SJSA1 (cell line): ENCODE measurements around the gene ROBO1.

- RAMPAGE, long total RNA = no peak
Observed at GRCh38 chr3:73608062-73608492, 16.7 kb downstream of the PDZRN3 start.

DNA sequence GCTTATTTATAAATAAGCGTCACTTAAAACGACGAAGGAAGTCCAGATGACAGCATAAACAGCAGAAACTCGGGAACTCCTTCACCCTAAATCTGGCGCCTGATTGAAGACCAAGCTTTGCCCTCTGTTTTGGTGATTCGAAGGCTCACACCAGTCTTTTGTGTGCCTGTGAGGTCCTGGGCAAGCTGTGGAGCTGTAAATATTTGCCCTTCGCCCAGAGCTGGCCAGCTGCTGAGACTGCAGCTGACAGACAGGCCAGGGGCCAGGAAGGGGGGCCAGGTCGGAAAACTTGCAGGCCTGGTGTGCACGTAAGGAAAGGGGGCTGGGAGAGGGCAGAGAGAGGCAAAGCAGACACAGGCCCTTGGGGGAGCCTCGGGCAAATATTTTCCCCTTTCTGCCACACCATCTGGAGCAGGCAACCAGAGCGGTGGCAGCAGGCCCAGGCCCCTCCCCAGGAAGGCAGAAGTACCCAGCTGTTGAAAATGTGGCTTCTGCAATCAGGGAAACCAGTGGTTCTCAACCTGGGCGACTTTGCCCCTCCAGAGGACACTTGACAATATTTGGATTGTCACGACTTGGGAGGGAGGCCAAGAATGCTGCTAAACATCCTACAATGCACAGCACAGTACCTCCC is 2.6 kb downstream of the PDZRN3 start:
- RAMPAGE, long total RNA = no peak

GRCh38 chr3:73623723-73624011 is 1.1 kb downstream of the PDZRN3 start:
- RAMPAGE, long total RNA = no peak

DNA sequence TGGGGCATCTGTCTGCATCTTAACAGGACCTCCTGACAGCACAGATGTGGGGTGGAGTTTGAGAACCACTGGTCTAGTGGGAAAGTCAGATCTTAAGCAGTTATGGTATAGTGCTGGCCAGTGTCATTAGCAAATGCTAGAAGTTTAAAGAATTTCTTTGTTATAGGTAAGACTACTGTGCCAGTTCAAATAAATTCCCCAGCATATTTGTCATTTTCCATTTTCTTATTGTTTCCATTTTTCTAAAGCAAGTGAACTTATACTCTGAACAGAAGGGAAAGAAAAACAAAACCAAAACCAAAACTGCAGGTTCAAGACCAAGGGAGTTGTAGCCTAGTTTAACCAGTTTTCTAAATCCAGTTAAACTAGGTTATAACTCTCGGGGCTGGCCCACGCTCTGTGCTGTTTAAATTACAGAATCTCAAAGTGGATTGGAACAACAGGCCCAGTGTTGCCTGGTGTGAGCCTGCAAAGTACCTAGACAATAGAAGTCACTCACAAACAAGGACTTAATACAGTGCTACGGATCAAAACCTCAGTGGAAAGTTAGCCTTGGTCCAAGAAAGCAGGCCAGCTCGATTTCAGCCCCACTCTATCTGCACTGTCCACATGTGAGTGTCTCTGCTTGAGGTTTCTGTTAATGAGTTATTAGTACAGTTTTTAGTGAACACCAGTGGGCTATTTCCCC is 93.5 kb upstream of the PDZRN3 start:
- RAMPAGE, long total RNA = no peak

DNA sequence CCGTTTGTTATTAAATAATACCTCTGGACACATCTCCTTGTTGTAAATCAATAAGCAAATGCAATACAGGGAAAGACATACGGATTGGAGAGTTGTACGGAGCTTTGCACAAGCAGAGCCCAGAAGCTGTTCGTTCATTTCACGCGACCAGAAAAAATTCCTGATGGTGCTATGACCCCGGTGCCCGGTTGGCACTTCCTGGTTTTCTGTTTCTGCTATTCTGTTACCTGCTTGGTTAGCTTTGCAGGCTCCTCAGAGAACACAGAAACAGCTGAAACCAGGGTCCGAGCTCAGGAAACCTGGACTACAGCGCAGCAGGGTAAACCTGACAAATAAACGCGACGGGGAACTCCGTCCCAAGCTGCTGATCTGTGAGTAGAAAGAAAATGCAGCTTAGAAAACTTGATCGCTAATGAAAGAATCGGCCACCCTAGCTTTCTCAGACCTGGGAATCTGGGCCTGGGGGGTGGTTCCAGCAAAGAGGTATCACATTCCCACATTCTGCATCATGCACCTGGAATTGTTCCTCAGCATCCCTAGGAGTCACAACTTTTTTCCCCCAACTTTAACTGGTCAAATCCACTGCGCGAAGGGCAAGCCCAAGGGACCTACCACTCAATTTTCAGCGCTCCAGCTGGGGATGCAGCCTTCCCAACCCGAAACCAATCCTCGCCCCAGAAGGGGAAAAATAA is 792 bp downstream of the CNTN3 start:
- RAMPAGE, long total RNA = no peak

DNA sequence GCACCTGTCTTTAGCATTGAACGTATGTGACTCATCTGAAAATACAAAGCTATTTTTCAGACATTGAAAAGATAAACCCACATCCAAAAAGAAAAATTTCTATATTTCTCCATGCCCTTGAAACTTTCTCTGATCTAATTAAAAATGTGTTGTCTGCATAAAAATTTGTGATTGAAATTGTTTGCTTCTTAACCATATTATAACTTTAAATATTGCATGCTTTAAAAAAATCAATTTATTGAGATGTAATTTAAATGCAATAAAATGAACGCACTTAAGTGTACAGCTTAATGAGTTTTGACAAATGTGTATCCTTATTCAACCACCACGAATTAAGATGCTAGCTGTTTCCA is 100.6 kb upstream of the CNTN3 start:
- RAMPAGE, long total RNA = no peak

DNA sequence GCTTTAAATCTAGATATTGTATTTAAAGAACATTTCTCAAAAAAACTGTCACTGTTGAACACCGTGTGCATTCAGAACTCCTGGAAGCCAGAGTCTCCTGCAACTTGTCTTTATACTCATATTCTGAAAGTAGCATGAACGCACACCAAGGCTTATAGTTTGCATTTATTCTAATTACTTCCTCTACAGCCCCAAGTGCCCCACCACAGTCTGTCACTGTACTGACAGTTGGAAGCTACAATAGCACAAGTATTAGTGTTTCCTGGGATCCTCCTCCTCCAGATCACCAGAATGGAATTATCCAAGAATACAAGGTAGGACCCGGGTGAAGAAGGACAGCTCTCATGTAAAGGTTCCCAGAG is 537.4 kb downstream of the ROBO2 start:
- RAMPAGE, long total RNA = no peak

DNA sequence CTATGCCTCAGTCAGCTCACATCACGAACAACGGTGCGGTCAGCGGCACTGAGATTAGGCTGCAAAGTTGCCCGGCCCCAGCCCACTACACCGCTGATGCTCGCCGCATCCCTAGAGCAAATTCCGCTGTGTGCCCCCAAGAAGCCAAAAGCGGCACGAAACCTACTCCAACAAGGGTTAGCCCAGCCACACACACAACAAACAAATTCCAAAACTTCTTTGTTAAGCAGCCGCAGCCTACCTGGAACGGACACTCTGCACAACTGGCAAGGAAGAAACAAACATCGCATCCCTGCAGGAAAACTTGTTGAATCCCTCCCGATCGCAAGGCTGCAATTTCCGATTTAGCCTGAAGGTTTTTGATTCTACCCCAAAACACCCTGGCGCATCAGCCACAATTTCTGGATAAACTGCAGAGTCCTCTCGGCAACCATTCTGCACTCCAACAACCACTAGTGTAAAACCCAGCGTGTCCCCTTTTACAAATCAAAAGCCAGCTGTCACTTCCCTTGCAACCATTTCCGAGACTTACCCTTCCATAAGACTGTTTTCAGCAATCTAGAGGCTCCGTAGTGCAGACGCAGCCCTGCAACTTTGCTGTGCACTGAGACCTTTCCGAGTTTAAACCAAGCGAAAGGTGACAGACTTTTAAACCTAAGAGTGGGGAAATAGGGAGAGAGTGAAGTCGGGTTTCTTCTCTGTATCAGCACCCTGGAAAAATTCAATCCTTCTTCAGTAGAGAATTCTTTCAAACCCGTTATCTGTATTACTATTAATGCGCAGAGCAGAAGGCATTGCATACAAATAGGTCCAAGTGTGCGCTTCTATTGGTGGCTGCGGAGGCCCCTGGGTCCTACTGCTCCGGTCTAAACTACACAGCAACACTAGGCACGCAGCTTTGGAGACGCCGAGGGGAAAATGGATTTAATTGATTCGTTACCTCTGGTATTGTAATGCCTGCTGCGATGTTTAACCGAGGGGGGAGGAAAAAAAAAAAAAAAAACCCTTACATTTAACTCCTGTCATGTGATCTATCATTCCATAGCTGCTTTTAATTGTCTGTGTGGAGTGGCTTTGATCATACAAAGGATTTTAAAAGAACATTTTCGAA is at the start of gene ROBO1:
TSS of gene ROBO1 (minus strand) at position 779 of the 1,111 bp plus-strand sequence.
- RAMPAGE, long total RNA = no peak

DNA sequence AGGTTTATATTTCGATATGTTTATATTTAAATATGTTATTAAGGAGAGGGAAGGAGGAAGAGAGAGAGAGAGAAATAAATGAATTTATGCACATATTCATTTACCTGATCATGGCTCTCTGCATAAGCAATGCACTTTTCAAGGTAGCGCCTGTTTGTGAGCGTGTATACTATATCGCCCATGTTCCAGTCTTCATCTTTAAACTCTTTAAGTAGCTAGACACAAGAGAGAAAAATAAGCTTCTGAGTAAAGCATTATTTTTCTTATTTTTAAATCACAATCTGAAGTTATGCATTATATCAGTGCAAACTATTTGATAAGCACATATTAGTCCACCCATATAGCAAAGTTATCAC is 180.4 kb downstream of the GBE1 start:
- RAMPAGE, long total RNA = no peak

DNA sequence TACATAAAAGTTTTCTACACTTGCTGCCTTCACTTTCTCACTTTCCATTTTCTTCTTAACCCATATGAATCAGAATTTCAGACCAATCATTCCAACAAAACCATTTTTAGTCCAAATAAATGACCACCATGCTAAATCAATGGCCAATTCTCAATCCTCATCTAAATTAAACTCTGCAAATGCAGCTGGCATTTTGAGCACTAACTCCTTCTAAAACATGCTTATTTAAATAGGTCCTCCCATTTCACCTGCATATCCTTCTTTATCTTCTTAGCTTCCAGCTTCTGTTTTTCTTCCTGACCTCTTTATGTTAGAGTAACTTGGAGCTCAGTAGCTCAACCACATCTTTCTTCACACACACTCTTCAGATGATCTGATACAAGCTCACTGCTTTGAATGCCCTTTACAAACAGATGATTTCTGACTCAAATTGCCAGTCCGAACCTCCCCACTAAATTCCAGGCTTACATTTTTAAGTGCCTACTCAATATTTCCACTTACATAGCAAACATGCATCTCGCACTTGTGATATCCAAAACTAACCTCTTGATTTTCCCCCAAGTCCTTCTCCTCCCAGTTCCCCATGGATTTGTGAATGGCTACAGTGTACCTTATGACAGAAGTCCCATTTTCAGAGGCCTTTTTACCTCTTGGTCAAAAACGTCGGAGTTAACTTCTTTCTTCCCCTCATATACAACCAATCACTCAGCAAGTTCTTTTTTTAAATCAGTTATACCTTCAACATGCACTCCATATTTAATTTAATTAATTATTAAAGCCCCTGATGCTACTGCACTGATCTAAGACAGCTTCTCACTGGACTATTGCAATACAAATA is 139.1 kb downstream of the GBE1 start:
- RAMPAGE, long total RNA = no peak

GRCh38 chr3:81790074-81790337 is 28.6 kb upstream of the GBE1 start:
- RAMPAGE, long total RNA = no peak

DNA sequence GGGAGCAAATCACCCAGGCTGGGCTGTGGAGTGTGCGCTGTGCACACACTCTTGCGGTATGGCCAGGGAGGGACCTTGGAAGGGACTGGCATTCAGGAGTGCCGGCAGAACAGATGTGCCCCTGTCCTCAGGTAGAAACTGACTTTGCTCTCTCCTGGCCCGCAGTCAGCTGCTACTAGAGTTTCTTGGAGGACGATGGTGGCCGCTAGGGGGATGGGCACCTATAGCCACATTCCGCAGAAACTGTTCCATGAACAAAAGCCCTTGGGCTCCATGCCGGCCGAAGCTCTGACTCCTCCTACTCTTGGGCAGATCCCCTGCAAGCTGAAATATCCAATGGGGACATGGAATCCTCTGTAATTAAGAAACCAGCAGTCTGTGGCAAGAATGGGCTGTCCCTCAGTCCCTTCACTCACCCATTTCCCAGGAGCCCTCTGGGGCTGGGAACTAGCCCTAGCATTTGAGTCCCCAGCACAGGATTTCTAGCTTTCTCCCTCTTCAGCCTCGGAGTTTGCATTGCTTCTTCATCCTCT is 410.2 kb upstream of the CADM2 start:
- RAMPAGE, long total RNA = no peak

DNA sequence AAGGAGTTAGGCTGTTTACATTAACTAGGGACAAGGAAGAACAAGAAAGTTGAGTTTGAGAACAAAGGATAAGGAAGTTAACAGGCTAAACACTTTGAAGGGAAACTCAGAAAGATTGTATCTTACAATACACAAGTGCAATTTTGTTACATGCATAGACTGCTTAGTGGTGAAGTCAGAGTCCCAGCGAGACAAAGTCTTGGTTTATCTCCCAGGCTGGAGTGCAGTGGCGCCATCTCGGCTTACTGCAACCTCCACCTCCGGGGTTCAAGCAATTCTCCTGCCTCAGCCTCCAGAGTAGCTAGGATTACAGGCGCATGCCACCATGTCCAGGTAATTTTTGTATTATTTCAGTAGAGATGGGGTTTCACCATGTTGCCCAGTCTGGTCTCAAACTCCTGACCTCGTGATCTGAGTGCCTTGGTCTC is 601.0 kb downstream of the VGLL3 start:
- RAMPAGE, long total RNA = no peak

DNA sequence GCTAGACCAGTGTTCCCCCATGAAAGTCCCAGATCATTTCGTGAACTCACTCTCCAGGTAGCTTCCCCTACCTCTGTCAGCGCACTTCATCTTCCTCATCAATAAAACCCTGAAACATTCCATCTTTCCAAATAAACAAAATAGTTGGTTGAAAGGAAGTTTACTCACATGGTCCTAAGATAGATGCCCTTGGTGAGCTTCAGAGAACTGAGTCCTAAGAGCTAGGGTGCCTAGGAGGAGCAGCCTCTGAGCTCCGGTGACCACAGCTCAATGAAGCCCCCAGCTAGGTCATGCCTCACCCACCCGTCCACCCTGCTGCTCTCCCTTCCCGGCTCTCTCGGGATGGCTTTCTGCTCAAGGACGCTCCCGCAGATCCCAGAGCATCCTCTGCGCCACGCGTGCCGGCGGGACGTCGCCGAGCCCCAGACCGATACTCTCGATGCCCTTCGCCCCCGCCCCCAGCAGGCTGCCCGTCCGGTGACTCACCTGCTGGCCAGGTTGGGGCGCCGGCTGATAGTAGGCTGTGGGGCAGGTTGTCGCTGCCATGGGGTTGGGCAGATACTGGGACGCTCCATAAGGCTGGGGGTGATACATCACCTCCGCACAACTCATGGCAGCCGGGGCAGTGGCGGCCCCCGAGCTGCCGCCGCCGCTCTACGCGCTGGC is 684 bp downstream of the VGLL3 start:
- RAMPAGE, long total RNA = no peak

DNA sequence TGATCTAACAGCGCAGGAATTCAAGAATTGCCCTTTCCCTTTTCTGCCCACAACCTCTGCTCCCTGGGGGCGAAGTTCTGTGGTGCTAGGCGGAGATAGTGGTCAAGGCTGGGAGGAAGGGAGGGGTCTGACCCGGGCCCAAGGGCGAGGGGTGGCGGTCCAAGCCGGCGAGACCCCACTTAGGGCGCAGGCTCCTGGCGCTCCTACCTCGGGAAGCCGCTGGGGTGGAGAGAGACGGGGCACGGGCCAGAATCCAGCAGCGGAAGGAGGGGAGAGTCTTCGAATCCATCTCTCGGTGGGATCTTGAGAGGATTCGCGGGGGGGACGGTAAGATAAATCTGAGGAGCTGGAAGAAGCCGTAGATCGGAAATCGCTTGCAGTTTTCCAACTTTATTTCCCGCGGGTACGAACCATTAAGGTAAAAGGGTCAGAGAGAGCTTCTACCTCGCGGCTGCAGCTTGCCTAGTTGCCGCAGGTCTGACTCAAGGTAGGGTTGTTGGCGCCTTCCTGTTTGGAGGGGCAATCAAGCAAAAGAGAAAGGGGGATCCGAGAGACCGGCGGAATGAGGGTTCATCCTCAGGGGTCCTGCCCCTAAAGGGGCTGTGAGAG is 604 bp downstream of the HTR1F start:
- RAMPAGE, long total RNA = no peak

GRCh38 chr3:87793615-87793911 is 1.1 kb downstream of the HTR1F start:
- RAMPAGE, long total RNA = no peak

DNA sequence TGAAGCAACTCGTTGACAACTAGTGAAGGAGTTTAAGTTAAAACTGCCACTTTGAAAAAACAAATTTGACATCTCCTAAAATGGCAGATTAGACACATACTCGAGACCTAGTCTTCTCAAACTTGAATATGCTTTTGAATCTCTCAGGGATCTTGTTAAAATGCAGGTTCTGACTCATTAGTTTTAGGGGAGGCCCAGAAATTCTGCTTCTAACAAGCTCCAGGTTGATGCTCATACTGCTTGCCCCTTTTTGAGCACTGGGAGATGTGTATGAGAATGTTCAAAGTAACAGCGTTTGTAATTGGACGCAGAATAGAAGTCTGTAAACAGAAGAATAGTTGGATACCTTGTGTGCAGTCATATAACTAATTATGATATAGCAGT is 1.6 kb downstream of the C3orf38 start:
- RAMPAGE, long total RNA = no peak

DNA sequence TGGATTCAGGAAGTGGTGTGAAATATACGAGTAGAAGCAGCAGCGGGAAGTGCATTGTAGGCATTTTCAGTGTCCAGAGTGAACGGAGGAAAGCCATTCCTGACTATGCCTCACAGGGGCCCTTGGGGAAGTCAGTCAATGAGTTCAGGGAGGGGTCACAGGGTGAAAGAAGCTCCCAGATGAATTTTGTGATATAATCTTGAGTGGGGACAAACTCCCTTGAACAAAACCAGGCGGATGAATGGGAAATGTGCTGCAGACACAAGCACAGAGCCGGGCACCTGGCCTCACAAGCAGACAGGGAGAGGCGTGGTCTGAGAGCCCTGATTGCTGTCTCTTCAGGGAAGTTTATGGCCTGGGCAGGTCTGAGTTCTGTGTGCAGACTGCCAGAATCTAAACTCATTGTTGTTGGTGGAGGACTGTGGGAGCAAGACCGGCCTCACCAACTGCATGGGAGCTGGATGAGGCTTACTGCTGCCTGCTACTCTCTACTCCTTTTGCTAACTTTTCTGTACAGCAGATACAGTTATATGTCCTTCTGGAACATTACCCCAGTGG is 591.8 kb downstream of the EPHA3 start:
- RAMPAGE, long total RNA = no peak

- RAMPAGE, long total RNA = no peak
Observed at GRCh38 chr3:94003430-94004067, 23.6 kb downstream of the ARL13B start.

DNA sequence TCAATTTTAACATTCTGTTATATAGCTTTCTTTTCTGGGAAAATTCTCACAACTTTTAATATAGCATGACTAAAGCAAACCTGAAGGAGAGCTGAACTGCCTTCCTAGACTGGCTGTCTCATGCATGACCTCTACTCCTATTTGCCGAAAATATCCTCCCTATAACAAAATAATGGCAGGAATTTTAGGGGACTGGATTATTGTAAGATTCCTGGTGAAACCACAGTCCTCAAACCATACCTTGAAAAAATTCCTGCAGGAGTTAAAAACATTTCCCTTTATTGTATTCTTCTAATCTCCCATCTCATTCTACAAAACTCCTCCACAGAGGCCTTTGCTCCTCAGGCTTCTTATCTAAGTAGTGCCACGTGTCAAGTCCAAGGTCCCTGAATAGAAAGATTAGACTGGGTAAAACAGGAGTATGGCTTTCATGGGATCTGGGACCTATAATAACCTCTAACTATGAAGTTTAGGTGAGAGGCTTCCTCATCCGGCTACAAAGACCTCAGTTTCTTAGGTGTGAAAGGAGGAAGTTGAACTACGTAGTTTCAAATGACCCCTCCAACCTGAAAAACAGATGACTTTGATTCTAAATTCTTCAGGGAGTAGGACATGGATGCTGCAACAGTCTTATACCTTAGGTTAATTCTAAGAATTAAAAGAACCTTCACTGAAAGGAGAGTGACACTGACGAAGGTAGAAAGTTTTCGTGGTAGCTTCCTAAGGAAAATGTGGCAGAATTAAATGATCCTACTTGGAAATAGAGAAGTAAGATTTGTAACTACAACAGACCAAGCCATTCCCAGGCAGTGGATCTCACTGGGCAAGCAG is 20.0 kb downstream of the GPR15 start:
- RAMPAGE, long total RNA = no peak